Left lung (tissue), 1 donor: ENCODE results near the genes CFAP97 and TRIML1.

- PRO-cap, result bidirectional peak, plus-strand start at chr4:185204097, minus-strand start at chr4:185203988
Observed at GRCh38 chr4:185203456-185204449, at the start of gene CFAP97. CFAP97 (minus strand) TSS chr4:185204000.

DNA sequence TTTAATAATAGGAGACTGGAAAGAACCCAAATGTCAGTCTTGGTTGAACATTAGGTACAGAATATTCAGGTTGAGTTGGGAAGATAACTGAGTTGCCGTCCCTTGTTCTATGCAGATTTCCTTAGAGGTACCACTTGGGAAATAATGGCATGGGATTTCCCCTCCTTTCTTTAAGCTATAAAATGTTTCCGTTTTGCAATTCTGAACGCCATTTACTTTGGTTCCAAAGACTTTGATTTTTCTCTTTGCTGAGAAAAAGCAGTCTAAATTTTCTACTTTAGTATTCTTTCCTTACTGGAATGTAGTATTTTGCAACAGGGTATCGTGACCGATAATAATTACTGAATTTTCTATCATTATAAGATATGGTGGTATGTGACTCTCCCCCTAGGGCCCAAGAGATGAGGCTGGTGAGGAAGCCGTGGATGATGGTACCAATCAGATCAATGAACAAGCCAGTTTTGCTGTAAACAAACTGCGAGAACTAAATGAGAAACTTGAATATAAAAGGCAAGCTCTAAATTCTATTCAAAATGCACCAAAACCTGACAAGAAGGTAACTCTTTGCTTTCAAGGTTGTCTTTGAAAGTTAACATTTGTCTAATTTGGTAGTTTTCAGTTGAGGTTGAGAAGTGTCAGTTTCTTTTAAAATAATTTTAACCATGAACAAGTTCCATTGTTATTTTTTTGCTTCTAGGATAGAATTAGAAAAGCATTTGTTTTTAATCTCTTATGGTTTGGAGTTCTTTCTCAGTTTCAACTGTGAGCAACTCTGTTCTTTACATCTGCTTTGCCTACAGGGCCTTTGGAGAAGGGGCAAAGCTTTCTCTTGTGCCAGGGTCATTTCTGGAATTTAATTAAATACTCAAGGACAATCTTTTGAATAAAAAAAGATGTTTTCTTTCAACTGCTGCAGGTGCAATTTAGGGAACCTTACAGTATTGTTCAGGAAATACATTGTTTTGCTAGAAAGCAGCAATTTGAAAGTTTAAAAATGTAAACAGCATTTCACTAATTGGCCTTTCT, 63.2 kb downstream of the LRP2BP start:
- PRO-cap, result no peak

- PRO-cap, result no peak
Observed at GRCh38 chr4:185411584-185412094, 14.1 kb downstream of the UFSP2 start.

DNA sequence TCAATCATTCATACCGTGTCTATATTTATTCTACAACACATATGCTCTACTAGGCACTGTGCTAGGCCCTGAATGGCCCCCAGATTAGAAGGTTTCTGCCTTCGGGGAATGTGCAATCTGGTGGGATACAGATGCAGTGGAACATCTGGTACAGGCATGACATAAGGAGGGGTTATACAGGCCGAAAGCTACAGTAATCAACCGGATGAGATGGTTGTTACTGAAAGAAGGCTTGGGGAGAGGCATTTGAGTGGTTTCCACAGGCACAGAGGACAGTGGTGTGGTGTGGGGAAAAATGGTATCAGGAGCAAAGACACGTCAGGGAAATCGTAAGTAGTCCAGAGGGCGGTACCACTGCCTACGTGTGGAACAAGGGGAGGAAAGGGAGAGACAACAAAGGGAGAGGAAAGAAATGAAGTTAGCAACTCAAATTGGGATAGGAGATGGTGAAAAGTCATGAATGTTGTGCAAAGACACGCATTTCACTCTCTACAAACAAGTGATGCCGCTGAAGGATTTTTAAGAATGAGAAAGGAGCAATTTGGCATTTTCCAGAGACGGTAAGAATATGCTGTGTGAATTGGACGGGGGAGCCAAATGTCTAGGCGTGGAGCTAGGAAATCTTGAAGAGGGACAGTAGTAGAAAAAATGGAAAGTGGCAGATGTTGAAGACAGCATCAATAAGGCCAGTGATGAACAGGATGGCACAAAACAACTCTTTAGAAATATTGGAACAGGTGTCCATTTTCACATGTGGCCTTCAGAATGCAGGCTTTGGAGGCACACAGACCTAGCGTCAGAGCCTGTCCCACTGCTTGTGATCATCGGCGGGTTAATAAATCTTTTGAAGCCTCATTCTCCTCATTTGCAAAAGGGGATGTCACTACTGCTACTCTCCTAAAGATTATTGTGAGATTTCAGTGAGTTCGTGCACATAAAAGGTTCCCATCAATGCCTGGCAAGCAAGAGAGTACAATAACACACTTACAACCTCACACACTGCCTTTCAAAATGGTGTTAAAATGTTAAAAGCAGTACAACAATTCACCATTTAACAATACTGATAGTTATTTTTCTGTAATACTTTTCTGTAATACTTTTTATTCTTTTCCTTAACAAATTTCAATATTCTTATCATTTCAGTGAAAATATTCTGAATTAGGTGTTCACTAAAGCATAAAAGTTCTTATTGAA, 2.7 kb downstream of the PDLIM3 start:
- PRO-cap, result no peak

GRCh38 chr4:185534466-185535316, 616 bp downstream of the PDLIM3 start:
- PRO-cap, result bidirectional peak, plus-strand start at chr4:185534892, minus-strand start at chr4:185534866; bidirectional peak, plus-strand start at chr4:185535159, minus-strand start at chr4:185535076

DNA sequence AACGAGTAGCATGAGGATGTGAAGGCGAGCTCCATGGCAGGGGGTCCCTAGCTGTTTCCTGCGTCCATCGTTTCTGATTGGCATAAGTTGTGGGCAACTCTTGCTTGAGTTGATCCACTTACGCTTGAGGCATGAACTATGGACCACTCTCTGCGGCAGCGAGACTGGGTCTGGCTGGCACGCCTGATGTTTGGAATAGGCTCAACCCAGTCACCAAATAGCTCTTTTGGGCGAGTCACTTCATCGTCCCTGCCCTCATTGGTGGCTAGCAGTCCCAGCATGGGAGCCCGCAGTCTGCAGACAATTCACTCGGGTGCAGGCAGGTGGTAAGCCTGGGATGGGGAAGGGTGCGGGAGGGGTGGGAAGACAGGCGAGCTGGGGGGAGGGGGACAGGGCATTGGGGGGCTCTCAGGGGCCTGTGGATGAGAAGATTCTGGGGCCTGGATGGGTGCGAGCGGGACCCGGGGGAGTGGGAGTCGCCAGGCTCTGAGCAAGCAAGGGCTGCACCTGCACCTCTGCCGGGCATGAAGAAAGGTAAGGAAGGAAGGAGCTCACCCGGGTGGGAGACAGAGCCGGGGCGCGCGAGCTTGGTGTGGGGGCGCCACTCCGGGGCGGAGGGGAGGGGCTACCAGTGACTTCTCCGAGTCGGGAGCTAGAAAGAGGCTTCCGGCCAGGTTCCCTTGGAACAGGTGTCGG, 103.2 kb upstream of the PDLIM3 start:
- PRO-cap, result no peak

DNA sequence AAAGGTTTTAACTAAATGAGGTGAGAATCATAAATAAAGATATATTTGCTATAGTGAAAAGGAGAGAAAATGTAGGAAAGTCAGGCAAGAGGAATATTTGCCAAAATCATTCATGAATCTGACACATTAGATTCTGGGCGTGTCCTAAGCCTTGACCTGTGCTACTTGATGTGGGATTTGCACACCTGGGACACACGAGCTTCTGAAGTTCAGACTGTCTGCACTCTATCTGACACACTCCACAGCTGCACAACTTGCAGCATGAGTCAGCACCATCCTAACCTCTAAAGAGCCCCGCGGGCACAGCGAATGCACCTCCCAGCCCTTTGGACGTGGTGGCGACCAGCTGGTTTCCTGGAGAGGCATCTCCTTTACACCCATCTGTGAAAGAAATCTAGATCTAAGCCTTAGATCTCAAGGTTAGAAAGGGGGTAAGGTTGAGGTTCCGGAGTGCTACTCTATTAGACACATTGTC, 69.3 kb downstream of the SORBS2 start:
- PRO-cap, result no peak

GRCh38 chr4:185838475-185839667, 26.9 kb upstream of the SORBS2 start:
- PRO-cap, result unidirectional peak, plus-strand start at chr4:185839414

GRCh38 chr4:185965341-185966185, 103.4 kb upstream of the TLR3 start:
- PRO-cap, result unidirectional peak, minus-strand start at chr4:185965844

GRCh38 chr4:186144392-186145261, 46.7 kb upstream of the CYP4V2 start:
- PRO-cap, result bidirectional peak, plus-strand start at chr4:186144881, minus-strand start at chr4:186144708; bidirectional peak, plus-strand start at chr4:186145129, minus-strand start at chr4:186145110

DNA sequence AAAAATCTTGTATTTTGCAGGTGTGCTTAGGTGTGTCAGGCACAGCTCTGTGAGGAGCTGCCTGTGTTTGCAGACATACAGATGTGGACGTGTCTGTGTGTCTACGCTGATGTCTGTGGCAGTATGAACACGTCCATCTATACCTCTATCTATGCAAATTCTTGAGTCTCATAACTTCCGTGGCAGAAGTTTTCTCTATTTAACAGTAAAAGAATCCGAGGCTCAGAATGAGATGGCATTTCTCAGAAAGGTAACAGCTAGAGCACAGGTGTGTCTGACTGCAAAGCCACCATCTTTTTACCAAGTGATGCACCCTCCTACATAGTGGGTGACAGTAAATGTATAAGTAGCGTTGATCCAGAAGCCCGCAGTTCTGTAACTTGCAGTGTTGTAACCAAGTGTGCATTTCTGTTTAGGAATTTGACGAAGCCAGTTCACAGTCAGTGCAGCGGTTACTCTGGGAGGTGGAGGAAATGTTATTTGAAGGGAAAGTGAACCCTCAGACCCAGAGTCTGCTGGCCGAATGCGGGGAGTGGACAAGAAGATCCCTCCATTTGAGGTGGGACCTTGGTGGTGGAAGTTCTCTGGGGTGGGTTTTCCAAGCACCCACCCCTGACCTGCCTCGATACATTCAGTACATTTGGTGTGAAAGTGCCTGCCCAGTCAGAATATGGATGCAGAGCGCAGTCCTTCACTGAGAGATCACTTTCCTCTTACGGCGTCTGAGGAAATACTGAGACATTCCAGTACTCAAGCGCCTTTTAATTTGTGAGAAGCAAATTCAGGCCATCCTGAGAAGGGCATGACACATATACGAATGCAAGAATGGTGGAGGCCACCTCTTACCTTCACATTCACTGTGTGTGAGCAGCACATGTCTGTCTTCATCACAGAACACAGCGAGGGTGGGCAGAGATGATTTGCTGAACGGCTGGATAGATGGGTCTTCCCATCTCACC, 39.6 kb upstream of the CYP4V2 start:
- PRO-cap, result no peak

DNA sequence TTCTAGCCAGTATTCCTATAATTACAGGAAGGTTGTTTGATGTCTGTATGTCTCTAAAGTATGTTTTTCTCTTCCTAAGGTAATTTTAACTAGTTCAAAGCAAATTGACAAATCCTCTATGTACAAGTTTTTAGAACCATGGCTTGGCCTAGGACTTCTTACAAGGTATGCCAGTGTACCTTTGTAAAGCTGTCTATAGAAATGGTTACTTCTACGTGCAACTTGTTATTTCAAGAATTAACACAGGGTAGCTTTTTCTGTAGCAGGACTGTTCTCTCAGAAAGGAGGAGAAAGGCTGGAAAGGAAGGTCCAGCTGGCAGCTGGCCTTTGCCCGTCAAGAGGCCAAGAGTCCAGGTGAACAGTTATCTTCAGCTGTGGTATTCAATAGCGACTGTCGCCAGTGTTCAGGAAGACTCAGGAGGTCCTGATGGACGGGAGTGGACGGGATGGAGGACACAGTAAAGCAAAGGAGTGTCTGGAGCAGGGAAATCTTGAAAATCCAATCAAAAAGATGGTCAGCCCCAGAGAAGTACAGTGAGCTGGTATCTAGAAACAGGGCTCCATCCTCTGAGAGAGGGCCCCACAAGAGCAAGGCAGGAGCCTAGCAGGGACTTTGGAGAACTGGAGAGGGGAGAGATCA, 4.7 kb downstream of the CYP4V2 start:
- PRO-cap, result no peak

GRCh38 chr4:186203971-186205121, 13.0 kb downstream of the CYP4V2 start:
- PRO-cap, result unidirectional peak, plus-strand start at chr4:186204399

DNA sequence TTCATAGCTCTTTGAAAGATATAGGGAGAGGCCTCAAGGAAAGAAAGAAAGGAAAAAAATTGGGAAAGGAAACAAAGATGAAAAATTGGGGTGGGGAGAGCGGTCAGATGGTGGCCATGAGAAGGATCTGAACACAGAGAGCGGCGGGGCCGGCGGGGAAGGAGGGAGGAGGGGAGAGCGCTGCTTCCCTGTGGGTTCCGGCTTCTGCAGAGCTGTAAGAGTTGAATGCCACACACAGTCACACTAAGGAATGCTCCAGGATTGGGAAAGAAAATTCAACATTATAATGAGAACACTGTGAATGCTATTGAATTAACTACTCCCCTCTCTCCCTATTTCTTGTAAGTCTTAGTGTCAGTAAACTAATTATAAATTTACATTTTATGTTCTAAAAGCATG, 728 bp downstream of the F11 start:
- PRO-cap, result bidirectional peak, plus-strand start at position 209 of the sequence, minus-strand start at position 206 of the sequence

GRCh38 chr4:186708595-186709275, 14.9 kb downstream of the FAT1 start:
- PRO-cap, result no peak

GRCh38 chr4:186712712-186713127, 10.9 kb downstream of the FAT1 start:
- PRO-cap, result no peak

GRCh38 chr4:186726436-186727501, 3.1 kb upstream of the FAT1 start:
- PRO-cap, result bidirectional peak, plus-strand start at chr4:186726818, minus-strand start at chr4:186726722; bidirectional peak, plus-strand start at chr4:186727142, minus-strand start at chr4:186727049

DNA sequence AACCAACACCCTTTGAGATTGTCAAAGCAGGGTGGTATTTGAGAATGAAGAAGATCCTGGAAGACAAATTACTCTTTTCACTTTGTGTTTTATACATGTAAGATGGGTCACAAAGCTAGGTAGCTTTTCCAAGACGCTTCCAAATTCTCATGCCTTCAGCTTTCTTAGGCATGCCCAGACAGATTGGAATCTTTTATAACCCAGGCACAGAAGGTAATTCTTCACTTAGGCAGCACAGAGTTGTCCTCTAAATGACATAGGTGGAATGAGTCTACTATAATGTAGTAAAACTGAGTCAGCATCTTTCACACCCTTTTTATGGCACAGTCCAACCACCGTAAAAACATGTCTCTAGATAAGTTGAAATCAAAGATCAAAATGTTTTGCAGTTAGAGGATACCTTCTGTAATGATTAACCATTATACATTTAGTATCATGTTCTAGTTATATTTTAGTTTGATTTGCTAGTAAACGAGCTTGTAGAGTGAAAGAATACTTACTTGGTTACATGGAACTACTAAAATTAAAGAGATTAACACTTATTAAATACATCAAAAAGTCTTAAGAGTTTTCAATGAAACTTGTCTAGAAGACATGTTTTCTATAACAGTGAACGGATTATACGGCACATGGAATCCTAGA, 128.4 kb upstream of the FAT1 start:
- PRO-cap, result no peak

DNA sequence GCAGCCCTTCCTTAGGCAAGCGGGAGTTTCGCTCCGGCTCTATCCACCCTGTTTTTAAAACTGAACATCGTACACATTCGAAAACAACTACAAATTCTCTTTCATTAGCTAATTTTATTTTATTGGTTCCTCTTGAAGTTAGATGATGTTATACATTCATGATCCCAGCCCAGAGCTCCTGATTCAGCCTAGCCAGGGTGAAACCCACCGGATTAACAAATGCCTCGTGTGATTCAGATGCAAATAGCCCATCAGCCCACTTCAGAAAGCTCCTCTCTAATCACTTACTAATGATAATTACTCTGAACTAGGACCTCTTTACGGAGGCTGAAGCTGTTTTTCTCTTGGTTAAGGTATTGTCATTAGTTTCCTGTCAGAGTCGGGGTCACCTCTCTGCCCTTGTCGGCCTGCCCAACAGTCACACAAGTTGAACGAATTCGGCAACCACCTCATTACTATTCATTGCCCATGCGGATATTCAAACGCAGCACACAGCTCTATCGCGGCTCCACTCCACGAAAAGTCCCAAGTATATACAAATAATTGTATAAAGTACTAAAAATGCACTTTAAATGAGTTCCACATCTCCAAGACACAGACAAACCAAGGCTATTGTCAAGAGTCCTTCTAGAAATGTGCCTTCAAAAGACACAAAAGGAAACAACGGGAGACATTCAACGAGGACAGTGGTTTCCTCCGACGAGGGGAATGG, 36.6 kb downstream of the ZFP42 start:
- PRO-cap, result no peak

GRCh38 chr4:188139333-188139594, at the start of gene TRIML1:
TRIML1 (plus strand) TSS chr4:188139441.
- PRO-cap, result no peak